ENCODE data around the genes SMCO3 and STRAP.

GRCh38 chr12:14695021-14695379, 1.4 kb downstream of the GUCY2C start:
- PRO-cap, 3 experiments: no peak in any of the 3 experiments

GRCh38 chr12:14814004-14814483, at the start of gene SMCO3:
SMCO3 (minus strand) TSS chr12:14814182.
- PRO-cap, 3 experiments: no peak in any of the 3 experiments

GRCh38 chr12:14941481-14942999, 3.7 kb upstream of the ERP27 start:
- PRO-cap, 3 experiments: no peak in any of the 3 experiments

DNA sequence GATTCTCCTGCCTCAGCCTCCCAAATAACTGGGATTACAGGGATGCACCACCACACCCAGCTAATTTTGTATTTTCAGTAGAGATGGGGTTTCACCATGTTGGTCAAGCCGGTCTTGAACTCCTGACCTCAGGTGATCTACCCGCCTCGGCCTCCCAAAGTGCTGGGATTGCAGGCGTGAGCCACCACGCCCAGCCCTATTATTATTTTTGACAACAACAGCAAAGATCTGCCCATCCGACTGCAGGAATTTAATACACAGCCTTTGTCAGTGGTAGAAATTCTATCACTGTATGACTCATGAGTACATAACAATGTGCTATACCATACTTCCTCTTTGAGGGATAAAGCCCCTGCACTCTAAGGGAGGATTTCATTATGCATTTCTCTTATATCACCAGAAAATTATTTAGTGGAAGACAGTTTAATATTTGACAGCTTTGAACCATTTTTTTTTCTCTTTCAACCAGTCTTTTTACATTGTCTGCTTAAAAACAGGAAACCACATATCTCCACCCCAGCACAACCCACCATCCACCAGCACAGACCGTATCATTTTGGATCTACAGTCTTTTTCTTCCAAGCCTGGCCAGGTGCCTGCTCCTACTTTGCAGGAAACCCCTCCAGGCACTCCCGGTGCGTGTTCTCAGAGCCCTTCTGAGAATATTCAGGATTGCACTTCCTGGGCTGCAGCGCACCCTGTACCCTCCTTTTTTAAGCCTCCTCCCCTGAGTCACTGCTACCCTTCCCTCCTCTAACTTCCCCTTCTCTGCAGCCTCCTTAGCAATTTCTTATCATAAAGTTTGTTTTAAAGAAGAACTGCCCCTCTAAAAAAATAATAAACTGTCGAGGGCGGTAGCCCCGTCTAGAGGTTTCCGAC, 555 bp downstream of the ARHGDIB start:
- PRO-cap, 3 experiments: peak in 2 of 3 experiments; most common plus-strand start position 675 of the sequence (in 1); most common minus-strand start position 658 of the sequence (in 2)

DNA sequence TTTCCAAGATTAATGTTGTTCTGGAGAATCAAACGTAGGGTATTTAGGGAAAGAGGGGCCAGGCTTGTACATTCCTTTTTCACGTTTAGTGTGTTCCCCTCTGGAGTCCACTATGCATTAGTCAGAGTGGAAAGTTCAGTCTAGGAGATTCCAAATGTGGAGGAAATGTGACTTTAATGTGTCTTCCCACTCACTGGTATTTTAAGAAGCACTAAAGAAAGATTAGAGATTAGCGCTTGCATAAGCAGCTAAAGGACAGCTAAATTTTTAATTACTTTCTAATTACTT, 4.4 kb upstream of the PDE6H start:
- PRO-cap, 3 experiments: no peak in any of the 3 experiments

GRCh38 chr12:15534221-15534799, 212.0 kb downstream of the PTPRO start:
- PRO-cap, 3 experiments: no peak in any of the 3 experiments

DNA sequence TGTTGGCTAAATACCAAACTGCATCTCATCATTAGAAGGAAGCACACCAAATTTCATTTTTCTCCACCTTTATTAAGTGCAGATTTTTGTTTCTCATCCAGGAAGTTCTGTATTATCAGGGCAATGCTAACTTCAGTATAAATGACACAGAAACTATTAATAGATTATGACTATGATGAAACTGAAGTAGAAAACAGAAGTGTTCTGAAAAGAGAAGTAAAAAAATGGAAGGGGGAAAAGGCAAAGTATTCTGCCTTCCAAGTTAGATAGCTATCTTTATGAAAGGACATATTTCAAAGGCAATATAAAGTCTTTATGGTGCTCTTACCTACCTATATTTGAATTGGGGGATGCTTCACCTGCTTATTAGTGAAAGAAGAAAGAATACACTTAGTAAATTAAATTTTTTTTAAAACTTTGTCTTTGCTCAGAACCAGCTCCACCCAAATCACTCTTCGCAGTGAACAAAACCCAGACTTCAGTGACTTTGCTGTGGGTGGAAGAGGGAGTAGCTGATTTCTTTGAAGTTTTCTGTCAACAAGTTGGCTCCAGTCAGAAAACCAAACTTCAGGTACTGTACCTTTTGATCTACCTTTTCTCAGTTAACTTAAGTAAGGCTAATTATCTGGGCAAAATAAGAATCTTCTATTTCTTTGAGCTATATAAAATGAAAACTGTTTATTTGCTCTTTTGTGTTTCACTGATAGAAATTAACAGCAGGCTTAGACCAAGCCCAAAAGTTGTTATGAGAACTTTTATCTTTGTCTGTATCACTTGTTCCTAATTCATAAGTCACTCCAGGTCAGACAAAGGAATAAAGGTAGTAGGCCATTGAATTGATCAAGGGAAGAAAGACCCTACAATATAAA, 224.1 kb downstream of the PTPRO start:
- PRO-cap, 3 experiments: no peak in any of the 3 experiments

DNA sequence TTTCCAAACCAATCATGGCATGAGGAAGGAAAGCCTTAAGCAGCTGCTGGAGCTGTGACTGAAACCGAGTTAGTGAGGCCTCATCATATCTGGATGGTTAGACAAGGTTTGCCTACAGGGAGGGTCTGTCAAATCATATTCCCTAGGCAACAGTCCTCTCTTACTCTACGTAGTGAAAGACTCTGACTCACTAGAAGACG, 29.9 kb upstream of the STRAP start:
- PRO-cap, 3 experiments: no peak in any of the 3 experiments

GRCh38 chr12:15882188-15883043, at the start of gene STRAP:
STRAP (plus strand) TSS chr12:15882387.
- PRO-cap, 3 experiments: peak in 3 of 3 experiments; most common plus-strand start chr12:15882413 (in 3); most common minus-strand start chr12:15882274 (in 2)

DNA sequence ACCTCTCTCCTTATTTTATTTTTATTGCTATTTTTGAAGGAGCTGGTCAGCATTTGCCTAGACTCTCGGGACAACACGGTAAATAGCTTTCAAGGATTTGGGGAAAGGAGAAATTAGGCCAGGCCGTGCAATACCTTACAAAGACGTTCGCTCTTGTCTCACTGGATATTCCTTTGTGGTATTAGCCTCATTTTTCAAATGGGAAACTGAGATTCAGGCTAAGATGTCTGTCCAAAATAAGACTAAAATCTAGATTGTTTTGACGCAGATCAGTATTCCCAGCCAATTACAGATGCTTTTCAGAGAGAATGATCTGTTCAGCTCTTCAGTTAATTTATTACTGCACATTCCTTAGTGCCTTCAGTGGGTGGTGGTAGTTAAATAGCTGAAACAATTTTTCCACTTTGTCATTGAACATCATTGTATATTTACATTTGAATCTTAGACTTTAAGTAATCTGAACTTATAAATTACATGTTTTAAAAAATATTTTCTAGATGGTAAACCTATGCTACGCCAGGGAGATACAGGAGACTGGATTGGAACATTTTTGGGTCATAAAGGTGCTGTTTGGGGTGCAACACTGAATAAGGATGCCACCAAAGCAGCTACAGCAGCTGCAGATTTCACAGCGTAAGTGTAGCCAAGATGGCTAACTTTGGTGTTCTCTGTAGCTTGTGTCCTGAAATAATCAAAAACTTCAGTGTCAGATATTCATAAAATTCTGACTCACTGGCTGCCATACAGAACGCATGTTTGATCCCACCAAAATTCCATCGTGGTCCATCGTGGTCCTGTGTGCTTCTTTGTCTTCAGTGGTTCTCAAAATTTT, 1.1 kb downstream of the STRAP start:
- PRO-cap, 3 experiments: no peak in any of the 3 experiments

GRCh38 chr12:16057934-16058436, 146.9 kb downstream of the DERA start:
- PRO-cap, 3 experiments: no peak in any of the 3 experiments

DNA sequence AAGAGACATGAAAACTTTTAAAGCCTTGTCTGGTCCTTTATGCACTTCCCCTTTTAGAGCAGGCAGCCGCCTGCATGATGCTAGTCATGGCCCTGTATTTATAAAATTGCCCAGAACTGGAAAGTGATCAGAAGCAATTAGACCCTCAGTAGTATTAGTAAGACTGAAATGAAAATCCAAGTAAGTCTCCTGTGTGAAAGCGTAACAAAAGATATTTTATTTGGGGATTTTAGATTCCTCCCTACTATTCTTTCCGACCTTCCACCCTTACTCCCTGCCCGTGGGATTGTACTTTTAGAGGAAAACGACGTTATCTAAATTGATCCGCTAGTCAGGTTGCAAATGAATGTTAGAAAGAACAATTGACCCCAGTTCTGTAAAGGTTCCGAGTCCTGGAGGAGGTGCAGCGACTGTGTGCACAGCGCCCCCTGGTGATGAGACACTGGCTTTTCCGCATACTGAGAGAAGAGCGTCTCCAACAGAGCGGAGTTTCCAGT, 12.3 kb downstream of the MGST1 start:
- PRO-cap, 3 experiments: no peak in any of the 3 experiments

- PRO-cap, 3 experiments: no peak in any of the 3 experiments
These were observed 19.6 kb downstream of the LMO3 start for GRCh38 chr12:16586312-16586779.

DNA sequence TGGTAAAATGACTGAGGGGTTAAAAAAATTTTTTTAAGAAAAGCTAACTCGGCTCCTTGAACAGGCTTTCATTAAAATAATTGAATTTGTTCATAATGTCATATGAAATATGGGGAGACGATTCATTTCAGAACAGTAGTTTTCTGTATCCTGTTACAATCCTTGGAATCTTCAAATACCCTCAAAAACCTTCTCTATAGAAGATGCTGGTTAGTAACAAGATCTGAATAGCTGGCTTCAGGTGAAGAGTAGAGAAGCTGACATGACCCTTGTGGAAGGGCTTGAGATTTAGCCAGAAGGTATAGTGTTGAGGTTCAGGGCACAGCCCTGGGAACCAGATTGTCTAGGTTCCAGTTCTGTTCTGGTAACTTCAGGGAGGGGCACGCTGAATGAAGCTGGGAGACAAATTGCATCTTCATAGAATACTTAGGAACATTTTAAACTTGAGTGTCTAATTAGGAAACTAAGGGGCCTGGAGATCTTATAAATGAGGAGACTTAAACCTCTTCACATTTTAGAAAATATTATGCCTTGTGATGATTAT, 451.2 kb upstream of the LMO3 start:
- PRO-cap, 3 experiments: no peak in any of the 3 experiments

DNA sequence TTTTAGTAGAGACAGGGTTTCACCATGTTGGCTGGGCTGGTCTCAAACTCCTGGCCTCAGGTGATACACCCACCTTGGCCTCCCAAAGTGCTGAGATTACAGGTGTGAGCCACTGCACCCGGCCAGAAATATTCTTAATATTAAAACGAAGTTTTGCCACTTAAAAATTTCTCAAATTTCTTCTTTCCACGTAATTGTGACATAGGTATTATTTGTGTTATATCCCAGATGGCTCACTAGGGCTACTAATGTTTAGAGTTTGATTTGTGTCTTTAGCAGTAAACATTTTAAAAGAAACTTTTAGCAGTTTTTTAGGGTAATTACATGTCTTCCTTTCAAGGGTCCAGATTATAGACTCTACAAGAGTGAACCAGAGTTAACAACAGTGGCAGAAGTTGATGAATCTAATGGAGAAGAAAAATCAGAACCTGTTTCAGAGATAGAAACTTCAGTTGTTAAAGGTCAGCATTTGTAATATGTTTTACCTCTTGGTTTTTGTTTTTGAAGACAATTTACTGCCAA, 91.2 kb upstream of the AEBP2 start:
- PRO-cap, 3 experiments: no peak in any of the 3 experiments

DNA sequence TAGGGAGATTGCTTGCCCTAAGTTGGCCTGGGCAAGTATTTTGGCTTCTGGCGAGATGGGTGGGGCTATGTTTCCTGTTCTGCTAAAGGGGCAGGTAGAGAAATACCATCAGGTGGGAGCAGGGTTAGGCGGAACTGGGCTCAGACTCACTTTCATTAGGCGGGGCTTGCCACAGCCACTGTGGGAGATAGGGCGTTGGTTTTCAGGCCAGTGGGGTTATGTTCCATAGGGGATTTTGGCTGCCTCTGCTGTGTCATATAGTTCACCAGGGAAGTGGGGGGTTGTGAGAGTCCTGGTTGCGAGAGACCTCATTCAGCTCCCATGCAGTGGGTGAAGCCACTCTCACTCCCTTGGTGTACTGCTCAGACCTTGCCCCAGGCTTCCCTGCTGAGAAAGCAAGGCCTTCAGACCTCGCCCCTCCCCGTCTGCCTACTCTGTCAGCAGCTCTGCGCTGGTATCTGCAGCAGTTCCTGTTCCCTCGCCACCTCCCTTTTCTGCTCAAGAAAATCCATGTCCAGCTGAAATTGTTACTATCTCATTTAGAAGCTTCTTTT, 43.4 kb downstream of the AEBP2 start:
- PRO-cap, 3 experiments: no peak in any of the 3 experiments

DNA sequence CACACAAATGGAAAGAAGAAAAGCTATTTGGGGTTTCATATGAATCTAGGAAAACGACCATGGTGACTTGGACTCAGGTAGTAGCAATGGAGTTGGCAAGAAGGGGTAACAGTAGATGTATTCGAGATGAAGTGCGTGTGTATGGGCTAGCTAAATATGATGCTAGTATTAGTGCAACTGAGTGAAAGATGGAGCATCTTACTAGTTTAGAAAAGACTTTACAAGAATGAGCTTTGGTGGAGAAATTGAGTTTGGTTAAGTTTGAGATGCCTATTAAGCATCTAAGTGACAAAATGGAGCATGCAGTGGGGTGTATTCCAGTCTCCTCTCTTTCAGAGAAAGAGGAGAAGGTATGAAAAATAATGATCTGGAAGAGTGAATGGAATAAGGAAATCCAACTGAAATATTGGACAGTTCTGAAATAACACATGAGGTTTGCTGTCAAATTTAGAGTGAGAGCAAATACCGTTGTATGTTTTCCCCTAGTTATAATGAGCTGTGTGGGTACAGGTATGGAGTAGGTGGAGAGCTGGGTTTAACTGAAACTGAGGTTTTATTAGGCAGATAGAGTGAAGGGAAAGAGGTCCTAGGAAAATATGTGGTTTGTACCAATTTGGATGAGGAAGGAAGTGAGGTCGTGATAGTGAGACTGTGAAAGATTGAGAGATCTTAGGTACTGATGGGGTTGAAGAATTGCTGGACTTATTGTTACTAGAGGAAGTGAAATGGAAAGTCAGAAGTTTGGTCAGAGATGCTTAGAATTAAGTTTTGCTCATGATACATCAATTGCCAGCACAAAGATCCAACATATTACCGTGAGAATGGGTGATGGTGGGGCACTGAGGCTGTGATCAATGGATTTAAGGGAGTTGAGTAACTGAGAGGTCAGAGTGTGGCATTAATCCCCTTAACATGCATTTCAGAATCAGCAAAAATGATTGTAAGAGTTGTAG, 96.1 kb downstream of the AEBP2 start:
- PRO-cap, 3 experiments: no peak in any of the 3 experiments

DNA sequence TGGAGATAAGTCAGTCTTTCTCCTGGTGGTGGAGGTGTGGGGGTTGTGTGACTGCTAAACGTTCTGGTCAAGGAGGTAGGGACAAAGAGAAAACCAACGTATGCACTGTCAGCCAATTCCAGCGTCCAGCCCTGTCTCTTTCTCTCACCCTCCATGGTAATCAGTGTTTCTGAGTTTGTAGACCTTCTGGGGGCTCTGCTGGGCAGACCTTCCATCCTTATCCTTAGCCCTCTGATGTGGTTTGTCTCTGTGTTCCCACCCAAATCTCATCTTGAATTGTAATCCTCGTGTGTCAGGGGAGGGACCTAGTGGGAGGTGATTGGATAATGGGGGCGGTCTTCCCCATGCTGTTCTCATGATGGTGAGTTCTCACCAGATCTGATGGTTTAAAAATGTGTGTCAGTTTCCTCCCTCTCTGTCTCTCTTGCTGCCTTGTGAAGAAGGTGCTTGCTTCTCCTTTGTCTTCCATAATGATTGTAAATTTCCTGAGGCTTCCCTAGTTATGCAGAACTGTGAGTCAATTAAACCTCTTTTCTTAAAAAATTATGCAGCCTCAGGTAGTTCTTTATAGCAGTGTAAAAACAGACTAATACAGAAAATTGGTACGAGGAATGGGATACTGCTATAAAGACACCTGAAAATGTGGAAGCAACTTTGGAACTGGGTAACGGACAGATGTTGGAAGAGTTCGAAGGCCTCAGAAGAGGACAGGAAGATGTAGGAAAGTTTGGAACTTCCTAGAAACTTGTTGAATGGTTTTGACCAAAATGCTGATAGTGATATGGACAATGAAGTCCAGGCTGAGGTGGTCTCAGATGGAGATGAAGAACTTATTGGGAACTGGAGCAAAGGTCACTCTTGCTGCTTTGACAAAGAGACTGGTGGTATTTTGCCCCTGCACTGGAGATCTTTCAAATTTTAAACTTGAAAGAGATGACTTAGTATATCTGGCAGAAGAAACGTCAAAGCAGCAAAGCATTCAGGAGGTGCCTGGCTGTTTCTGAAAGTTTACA, 143.0 kb downstream of the AEBP2 start:
- PRO-cap, 3 experiments: no peak in any of the 3 experiments

- PRO-cap, 3 experiments: no peak in any of the 3 experiments
These were observed 344.6 kb downstream of the AEBP2 start for GRCh38 chr12:19783814-19784380.

DNA sequence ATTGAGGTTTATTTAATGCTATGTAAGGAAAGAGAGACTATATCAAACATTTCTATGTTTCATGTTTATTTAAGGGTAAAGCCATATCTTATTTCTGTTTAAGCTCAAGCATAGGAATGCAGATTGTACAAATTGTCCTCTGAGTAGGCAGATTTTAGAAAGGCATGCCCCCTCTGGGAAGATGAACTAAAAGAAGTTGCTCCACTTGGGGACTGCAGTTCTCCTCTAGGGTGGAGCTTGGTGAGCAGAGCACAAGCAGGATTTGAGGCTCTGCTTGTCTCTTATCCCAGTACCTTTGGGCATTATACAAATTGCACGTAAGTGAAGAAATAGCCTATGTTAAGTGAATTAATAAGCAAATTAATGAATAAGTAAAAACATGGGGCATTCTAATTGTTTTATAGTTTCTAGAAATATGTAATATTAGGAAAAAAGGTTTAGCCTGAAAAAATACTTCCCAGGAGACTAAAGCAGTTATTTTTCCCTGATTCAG, 96.1 kb upstream of the PDE3A start:
- PRO-cap, 3 experiments: no peak in any of the 3 experiments

Measured in Metastatic Breast Carcinoma in the Ovary (tissue), 3 donors.